Measurements from ENCODE around the gene CATSPERE.

- PRO-cap: bidirectional peak, plus-strand start at chr1:244269421, minus-strand start at chr1:244269352
Observed at GRCh38 chr1:244269287-244269574, 83.2 kb upstream of the C1orf100 start.

- PRO-cap: no peak
Observed at GRCh38 chr1:244273587-244274373, 78.7 kb upstream of the C1orf100 start.

DNA sequence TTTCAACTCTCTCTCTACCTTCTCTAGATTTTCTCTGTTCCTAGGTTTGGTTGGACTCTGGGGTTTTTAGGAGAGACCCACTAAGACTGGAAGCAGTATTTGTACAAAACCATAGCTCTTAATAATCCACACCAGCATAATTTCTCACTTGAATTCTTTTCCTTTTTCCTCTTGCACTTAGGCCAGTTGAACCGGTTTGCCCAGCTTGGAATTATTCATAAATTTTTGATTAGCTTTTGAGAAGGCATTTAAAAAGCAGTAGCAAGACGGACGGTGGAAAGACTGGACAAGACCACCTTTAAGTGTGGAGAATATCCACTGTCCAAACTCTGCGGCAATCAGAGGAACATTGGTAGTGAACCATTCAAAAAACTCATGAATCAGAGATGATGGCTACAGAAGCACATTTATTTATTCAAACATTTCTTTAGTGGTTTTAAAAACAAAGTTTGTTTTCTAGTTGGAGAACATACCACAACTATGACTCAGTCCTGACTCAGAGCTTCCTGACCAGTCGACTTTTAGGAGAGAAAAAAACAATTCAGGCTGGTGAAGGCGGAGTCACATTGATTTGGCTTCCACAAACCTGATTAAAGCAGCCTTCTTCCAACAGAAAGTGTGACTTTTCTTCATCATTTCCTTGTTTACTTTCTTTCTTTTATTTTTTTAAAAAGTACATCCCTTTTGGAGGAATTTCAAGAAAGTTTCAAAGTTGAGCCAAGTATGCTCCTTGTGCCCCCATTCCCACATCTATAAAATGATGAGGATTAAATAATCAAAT is 29.6 kb upstream of the C1orf100 start:
- PRO-cap: bidirectional peak, plus-strand start at position 258 of the sequence, minus-strand start at position 138 of the sequence

GRCh38 chr1:244408724-244409262 is 42.9 kb downstream of the ADSS2 start:
- PRO-cap: no peak

- PRO-cap: no peak
Observed at GRCh38 chr1:244437416-244438102, 14.2 kb downstream of the ADSS2 start.

- PRO-cap: no peak
Observed at GRCh38 chr1:244438998-244440345, 12.2 kb downstream of the ADSS2 start.

DNA sequence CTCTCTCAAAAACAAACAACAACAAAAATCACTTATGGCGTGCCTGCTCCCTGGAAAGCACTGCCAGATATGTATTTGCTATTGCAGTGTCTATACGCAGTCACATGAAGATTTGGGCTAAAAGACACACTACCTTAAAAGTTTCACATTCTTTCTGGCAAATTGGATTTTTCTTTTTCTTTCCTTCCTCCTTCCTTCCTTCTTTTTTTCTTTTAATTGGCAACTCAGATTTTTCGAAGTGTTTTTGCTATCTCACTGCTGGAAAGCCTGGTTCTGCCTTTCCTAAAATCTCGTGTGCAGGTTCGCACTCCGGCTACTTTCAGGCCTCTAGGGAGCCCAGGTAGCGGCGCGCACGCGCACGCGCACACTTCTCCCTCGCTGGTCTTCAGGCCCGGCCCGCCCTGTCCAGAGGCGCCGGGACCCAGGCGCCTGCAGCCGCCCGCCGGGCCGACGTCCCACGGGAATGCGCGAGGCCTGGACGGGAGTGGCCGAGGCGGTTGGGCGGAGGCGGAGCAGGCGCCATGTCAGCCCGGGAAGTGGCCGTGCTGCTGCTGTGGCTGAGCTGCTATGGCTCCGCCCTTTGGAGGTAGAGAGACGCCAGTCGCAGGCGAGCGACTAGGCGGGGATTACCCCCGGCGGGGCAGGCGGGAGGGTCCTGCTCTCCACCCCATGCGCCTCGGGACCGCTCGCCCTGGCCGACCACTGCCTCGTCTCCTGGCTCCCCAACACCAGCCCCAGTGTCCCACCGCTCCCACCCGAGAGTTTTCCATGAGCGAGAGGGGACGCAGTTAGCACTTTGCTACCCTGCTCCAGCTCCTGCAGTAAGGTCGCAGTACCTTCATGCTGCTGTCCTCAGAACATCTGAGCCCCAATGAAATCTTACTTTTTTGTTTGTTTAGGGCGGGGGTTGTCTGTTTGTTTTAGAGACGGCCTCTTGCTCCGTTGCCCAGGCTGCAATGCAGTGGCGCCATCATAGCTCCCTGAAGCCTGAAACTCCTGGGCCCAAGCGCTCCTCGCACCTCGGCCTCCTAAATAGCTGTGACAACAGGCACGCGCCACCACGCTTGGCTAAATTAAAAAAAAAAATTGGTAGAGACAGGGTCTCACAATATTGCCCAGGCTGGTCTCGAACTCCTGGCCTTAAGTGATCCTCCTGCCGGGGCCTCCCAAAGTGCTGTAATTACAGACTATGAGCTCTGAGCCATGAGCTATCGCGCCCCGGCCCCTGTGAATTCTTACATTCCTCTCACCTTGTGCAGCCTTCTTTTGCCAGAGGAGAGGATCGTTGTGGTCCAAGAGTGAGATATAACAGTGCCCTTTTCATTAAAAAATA is at the start of gene CATSPERE:
TSS of gene CATSPERE (plus strand) at position 365 of the 1,333 bp plus-strand sequence.
- PRO-cap: bidirectional peak, plus-strand start at position 618 of the sequence, minus-strand start at position 465 of the sequence; unidirectional peak, minus-strand start at position 823 of the sequence; unidirectional peak, minus-strand start at position 863 of the sequence

DNA sequence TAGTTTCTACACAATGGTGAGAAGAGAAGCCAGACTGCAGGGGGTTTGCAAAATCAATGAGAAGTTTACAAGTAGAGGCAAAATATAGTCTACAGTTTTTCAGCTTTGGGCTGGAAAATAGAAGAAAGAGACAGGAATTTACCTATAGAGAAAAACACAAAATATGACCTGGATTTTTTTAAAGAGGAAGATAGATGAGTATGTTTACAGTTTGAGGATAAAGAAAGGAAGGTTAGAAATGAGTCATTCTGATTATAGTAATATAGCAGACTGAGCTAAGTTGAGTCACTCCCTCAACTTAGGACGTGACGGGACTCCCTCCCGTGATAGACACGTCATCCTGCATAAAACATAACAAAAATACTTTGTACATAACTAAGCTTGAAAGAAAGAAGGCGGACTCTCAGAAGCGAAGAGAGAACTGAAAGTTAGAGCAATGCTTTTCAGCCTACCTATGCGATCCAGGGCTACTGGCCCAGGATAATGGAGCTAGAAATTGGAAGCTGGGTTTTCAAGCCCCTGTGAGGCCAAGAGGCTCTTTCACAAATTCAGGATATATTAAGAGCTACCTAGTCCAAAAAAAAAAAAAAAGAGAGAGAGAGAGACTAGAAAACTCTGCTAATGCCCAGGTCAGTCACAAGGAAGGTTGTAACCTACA is 53.0 kb upstream of the DESI2 start:
- PRO-cap: bidirectional peak, plus-strand start at position 406 of the sequence, minus-strand start at position 231 of the sequence

DNA sequence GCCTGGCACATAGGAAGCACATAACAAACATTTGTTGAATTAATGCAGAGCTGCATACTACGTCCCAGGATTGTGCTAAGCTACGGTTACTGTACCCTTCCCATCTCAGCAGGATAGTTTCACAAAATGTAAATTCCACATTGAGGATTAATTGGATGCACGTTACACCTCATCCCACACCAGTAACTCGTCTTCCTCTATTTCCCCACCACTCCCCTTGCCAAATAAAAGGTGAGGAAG is 691 bp upstream of the DESI2 start:
- PRO-cap: unidirectional peak, minus-strand start at position 199 of the sequence

GRCh38 chr1:244653907-244654167 is 911 bp downstream of the DESI2 start:
- PRO-cap: bidirectional peak, plus-strand start at chr1:244654085, minus-strand start at chr1:244654027

GRCh38 chr1:244837438-244838237 is 2.2 kb downstream of the COX20 start:
- PRO-cap: no peak

DNA sequence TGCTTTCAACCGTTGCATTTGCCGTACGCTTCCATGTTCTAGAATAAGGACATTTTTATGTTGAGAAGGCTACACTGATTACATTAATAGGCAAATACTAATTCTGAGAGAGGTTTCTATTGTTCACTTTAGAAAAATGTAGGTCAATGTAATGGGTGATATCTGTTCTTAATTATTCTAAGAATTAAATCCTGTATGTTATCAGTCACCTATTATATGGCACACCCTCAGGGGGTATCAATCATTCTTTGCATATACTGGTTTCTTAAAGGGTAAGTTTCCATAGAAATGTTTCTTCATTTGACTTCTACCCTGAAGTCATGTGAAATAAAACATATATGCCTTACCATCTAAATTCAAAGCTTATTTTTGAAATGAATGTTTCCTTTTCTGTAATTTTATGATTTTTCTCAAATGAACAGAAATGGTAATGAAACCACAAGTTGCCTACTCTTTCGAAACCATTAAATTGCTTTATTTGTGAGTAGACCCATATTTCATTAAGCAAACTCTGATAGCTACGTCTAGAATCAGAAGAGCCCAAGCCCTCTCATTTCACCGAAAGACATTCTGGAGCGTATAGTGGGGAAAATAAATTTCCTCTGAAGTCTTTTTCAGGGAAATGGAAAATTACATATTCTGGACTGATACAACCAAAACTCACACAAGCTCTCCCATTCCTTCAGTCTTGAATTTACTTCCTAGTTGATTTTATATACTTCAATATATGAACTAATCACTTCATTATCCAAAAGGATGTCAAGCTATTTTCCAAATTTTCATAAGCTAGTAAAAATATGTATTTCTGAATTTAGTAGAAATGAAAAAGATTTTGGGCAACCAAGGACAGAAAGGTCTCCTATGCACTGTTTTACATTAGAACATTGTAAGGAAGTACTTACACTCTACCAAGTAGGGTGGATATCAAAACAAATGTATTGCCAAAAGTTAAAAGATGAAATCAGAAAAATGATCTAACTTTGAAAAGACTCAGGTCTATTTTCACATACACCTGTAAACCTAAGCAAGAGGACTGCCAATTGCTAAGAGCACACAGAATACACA is 12.4 kb downstream of the COX20 start:
- PRO-cap: no peak

- PRO-cap: no peak
Observed at GRCh38 chr1:244860191-244860939, 4.0 kb downstream of the HNRNPU start.

DNA sequence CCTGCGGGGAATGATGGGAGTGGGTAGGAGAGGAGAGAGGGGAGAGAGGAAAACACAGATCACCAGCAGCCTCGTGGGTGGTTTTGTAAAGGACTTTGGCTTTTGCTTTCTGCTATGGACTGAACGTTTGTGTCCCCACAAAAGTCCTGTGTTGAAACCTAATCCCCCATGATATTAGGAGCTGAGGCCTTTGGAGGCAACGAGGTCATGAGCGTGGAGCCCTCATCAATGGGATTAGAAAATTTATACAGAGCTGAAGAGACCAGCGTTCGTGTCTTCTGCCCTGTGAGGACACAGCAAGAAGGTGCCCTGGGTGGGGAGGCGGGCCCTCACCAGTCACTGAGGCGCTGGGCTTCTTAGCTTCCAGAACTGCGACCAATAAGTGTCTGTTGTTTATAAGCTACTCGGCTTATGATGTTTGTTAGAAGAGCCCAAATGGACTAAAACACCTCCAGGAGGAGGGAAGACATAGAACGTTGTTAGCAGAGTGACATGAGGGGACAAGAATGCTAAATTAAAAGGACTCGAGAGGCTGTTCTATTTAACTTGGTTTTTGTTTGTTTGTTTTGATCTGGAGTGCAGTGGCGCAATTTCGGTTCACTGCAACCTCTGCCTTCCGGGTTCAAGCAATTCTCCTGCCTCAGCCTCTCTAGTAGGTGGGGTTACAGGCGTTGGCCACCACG is 4.8 kb upstream of the HNRNPU start:
- PRO-cap: no peak

DNA sequence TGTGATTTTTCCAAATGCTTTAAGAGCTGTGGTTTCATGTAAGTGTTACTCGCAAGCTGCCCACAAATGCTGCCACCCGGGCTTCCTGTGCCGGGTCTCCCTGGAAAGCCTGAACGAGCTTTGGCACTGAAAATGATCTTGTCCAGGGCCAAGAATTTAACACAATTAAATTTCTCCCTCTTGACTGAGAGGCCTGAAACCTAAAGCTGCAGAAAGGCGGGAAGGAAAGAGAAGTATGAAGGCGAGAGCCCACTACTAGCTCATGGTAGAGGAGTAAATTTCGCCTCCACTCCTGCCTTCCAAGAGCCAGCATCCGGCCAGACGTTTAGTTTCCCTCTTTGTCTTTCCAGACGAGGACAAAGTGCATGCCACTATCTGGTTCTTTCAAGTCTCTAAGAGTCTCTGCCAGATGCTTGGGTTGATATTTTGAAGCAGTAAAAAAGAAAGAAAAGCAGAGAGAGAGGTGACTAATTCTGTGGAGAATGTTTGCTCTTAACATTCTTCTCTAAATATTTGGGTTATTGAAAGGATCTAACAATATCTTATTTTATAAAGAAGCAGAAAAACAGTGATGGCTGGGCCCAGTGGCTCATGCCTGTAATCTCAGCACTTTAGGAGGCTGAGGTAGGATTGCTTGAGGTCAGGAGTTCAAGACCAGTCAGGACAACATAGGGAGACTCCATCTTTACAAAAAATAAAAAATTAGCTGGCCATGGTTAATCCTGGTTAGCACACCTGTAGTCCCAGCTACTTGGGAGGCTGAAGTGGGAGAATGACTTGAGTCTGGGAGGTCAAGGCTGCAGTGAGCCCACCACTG is 5.1 kb upstream of the EFCAB2 start:
- PRO-cap: bidirectional peak, plus-strand start at position 48 of the sequence, minus-strand start at position 71 of the sequence; bidirectional peak, plus-strand start at position 289 of the sequence, minus-strand start at position 340 of the sequence; bidirectional peak, plus-strand start at position 546 of the sequence, minus-strand start at position 394 of the sequence

- PRO-cap: bidirectional peak, plus-strand start at chr1:244971259, minus-strand start at chr1:244971315
Observed at GRCh38 chr1:244971226-244972036, 1.9 kb downstream of the EFCAB2 start.

DNA sequence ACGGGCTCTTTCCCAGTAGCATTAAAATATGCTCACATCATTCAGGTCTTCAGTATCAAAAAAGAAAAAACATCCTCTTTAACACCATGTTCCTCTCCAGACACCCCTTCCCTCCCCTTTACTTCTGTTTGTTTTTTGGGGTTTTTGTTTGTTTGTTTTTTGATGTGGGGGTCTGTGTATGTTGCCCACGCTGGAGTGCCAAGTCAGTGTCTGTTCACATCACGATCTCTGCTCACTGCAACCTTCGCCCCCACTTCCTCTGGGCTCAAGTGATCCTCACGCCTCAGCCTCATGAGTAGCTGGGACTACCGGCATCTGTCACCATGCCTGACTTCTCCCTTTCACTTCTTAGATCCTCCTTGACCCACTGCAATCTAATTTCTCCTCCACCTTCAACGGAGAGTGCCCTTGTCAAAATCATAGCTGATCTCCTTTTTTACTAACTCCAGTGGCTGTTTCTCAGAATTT is 84.6 kb downstream of the EFCAB2 start:
- PRO-cap: no peak

DNA sequence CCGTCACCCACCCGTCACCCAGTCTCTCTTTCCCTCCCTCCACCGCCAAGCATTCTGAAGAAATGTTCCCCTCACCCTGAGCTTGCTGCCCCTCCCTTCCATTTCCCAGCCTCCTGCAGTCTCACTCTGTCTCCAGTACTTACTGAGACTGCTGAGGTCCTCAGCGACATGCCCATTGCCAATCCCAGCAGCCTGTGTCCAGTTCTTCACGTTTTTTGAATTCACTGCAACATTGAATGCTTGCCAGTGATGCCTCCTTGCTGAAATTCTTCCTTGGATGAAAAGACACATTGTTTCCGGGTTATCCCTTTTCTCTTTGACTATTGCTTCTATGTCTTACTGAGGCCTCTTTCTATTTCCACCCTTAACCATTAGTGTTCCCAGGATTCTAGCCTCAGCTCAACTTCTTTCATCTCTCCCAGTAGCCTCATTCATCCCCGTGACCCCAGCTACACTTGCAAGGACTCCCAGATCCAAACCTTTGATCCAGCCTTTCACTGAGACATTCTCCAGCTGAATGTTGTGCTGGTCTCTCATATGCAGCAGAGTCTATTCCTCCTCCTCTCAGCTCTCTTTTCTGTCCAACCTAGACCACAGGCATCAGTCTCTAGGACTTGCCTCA is 46.5 kb upstream of the KIF26B start:
- PRO-cap: no peak

DNA sequence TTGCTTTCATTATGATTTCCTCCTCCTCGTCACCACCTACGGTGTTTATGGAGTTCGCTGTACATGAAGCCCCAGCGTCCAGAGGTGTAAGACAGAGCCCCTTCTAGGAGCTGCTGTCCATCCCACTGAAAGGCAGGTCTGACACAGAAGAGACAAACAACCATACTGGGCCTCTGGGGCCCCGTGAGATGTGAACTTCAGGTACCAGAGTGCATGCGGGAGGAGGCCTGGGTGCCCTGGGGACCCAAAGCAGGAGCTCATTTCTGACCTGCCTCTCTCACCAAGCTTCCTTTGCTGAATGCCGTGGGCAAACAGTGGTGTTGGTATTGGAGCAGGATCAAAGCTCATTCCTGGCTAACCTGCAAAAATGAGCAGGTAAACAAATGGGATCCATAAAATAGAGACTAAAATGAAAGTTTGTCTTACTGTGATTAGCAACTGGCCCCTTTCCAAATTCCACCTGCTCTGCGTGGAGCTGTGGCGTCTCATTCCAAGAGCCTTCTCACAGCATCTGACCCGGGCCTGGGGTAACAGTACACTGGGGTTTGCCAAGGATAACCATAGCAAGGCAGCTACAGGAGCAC is 103.5 kb downstream of the KIF26B start:
- PRO-cap: no peak

GRCh38 chr1:245598786-245599109 is 444.0 kb downstream of the KIF26B start:
- PRO-cap: no peak